Neural cell (in vitro differentiated cells): ENCODE results near the gene KLHL34.

DNA sequence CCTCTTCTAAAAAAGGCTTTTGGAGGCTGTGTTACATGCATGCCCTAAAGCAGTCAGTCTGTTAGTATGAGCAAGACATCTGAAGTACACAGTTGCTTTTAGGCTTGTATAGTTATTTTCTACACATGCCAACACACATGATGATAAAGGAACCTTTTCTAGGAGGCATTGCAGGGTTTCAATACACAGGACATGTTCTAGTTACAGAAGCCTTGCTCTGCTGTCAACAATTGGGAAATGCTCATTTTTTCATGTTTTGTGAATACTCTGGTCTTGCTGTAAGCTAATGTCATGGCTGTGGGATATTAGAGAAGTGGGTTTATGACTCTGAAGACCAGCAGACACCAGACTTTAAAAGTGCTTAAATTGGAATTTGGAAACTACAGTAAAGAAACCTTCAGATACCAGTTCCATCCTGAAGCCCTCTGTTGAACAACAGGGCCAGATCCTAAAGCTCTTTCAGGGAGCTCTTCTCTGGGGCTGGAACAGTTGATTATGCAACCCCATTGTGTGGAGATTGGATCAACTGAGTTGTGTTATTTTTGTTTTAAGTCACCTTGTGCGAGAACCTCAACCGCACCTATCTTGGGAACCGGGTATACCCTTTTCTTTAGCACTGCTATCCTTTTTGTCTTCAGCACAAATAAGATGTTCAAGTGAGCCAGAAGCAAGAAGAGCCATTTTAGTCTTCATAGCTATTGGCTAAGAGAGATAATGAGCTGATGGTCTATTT is 205.9 kb downstream of the REPS2 start:
- RAMPAGE, long total RNA, result no peak

DNA sequence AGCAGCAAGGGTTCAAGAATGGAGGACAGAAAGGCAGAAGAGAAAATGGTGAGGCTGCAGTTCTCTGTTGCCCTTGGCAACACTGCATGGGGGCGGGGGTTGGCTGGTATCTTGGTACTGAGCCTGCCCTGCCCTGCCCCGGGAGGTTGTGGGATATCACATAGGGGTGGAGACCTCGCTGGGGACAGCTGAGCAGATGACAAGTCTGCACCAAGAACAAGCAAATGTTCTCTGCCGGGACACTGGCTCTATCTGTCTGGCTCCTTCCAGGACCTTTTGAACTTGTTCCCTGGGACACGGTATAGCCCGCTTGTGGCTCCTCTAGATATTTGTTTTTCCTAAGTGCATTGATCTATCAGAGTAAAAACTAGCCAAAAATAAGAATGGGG is 39.9 kb downstream of the NHS start:
- RAMPAGE, long total RNA, result no peak

- RAMPAGE, long total RNA, result no peak
These were observed 169.9 kb upstream of the SCML1 start for GRCh38 chrX:17567180-17567957.

GRCh38 chrX:17580472-17580800 is 156.9 kb upstream of the SCML1 start:
- RAMPAGE, long total RNA, result no peak

DNA sequence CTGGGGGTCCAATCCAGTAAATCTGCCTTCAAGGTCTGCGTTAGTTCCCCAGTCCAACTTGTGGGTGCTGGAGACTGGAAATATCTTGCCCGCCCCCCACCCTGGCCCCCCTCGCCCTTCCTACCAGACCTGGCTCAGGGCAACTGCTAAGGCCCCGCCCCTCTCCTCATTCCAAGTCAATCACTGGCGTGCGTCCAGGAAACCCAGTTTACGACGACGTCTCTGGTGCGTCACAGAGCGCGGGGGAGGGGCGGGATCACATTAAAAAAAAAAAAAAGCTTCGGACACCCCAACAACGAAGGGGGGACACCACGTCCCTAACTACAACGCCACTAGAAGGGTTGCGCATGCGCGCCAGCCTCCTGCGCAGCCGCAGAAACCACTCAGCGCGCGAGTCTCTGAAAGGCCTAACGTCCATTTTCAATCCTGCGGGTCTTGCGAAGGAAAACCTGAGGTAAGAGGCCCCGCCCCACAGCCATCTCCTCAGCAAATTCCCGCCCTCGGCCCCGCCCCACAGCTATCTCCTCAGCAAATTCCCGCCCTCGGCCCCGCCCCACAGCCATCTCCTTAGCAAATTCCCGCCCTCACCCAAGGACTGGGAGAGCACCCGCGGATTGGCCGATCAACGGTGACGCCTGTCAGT is 425 bp upstream of the SCML1 start:
- RAMPAGE, long total RNA, result no peak

GRCh38 chrX:18424531-18424921 is 882 bp upstream of the CDKL5 start:
- RAMPAGE, long total RNA, result no peak

- RAMPAGE, long total RNA, result no peak
These were observed 17.8 kb downstream of the PPEF1 start for GRCh38 chrX:18725214-18725743.

GRCh38 chrX:18832961-18833873 is 125.8 kb downstream of the PPEF1 start:
- RAMPAGE, long total RNA, result no peak

DNA sequence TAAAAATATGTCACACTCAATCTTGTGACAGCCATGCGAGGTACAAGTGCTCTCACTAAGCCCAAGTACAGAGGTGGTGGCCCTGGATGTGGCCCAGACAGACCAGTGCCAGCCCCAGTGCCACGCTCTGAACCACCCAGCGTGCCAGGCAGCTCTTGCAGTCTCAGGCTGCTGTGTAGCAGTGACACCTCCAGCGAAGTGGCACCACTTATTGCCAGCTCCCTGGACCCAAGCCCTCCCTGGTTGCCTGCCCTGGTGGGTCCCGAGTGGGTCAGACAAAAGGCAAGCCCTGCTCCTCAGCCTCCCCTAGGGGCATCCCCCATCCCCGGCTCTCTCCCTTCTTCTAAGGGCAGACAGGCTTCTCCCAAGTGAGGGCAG is 100.2 kb downstream of the PHKA2 start:
- RAMPAGE, long total RNA, result no peak

DNA sequence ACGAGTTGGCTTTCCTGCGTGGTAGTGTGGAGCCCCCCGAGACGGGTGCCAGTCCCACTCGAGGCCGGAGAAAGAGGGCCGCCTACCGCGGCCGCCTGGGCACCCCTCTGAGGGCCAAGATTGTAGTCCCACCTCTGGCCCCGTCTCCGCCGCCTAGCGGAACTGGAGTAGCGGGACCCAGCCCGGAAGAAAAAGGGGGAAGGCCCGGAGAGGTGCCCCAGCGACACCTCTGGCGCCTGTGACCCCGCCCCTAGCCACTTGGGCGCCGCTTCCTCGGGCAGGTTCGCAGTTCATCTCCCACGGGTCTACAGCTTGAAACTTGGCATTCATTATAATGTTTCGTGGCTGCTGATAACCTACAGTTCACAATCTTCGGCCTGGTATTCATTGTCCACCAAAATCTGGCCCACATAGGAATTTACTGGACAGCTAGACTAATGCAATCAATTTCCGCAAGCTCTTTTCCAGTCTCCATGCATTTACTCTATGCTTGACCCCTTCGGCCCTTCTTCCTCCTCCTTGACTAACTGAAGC is 978 bp upstream of the PHKA2 start:
- RAMPAGE, long total RNA, result no peak

- RAMPAGE, long total RNA, result no peak
These were observed 618 bp upstream of the ADGRG2 start for GRCh38 chrX:19122810-19123362.

- RAMPAGE, long total RNA, result no peak
These were observed 54.0 kb upstream of the MAP3K15 start for GRCh38 chrX:19568928-19570072.

GRCh38 chrX:19747474-19748369 is 139.7 kb downstream of the SH3KBP1 start:
- RAMPAGE, long total RNA, result no peak

DNA sequence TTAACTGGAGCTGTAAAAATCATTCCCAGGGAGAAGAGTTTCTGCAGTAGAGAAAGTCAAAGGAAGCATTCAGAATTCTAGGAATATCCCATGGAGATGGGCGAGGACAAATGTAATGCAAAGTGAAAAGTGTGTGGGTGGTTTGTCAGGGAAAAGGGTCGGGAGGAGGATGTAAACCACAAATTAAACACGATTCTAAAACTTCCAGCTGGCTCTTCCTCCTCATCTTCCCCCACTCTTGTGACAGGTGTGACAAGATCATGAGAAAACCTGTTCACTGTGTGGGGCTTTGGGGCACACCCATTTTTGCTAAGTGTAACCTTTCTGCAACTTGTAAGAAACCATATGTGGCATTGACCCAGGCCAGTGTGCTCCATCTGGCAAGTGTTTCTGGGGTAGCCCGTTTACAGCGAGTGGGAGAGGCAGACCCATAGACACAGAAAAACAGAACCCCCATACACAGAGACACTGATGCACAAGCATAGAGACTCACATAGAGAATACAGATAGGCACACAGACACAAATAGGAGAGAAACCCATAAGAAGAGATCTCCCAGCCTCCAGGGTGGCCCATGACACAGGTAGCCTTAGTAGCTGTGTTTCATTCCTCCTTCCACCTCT is 114.7 kb downstream of the SH3KBP1 start:
- RAMPAGE, long total RNA, result no peak

DNA sequence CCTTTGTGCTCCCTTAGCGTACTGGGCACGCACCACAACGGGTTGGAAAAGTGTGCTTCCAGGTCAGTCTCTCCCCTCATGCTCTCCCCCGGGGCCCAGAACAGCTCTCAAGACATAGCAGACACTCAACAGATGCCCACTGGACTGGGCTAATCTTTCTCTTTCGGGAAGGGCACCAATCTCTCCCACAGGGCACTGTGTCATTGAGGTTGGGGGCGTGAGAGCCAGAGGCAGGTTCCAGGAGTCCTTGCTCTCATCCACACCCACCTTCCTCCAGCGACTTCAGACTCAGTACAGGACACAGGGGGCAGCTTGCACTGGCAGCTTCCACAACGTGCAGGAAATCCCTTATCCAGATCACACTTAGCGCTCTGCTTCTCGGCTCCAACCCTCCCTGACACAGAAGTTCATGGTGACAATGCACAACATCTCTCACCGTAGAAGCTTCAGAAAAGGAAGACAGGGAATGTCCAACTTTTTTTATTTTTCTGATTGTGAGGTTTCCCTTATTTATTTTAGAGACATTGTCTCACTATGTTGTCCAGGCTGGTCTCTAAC is 84.6 kb downstream of the SH3KBP1 start:
- RAMPAGE, long total RNA, result no peak

DNA sequence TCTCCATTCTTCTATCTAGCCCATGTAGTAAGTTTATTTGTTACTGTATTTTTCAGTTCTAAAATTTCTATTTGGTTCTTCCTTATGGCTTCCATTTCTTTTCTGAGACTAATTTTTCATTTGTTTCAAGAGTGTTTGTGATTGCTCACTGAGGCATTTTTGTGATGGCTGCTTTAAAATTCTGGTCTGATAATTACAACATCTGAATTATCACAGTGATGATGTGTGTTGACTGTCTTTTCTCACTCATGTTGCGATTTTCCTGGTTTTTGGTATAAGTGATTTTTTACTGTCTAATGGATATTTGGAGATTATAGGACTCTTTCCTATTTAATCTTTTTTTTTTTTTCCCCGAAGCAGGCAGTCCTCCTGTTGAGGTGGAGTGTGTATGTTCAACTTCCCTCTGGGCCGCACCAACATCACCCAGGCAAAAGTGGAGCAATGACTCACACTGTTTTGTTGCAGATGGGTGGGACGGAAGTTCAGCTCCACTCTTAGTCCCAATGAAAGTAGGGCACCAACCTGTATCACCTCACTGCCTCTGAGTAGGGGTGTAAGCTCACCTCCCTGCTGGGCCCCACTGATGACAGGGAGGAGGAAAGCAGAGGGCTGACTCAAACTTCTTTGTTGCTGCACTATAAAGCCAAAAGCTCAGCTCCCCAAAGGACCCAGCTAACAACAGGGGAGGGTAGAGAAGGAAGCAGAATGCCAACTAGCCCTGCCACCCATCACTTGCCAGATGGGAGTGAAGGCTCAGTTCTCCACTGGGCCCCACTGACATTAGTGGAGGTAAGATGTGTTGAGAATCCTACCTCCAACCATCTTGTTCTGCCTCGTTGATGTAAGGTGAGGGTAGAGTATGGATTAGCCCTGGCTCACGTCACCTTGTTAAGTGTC is 14.4 kb downstream of the RPS6KA3 start:
- RAMPAGE, long total RNA, result no peak

DNA sequence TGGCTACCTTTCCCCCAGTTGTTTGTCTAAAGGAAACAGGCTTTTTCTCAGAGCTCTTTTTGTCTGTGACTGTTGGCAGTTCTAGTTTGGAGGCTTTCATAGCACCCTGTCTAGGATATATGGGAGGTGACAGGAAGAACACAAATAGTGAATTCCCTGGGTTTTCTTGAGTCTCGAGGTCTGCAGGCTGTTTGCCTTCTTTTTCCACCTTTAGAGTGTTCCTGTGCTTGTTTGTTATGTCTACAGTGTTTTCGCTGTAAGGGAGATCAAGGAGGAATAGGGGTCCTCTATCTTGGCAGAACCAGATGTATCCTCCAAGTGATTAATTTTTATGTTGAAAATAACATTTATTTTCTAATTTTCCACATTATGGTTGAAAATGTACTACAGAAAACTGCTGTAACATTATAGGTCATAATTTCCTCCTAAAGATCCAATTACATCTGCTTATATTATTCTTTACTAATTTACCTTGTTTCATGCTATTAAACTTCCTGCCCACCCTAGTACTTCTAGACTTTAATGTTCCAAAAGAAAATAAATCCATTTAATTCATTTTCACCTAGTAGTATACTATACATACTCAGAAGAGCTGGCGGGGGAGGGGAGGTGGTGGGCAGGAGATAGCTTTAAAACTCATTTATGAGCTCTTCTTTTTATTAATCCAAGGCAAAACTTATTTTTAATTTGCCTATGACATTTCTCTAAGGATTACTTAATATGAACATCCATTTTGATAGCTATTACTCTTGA is 13.2 kb downstream of the RPS6KA3 start:
- RAMPAGE, long total RNA, result no peak

GRCh38 chrX:20838963-20839360 is 535.3 kb upstream of the CNKSR2 start:
- RAMPAGE, long total RNA, result no peak

GRCh38 chrX:21149113-21149312 is 225.2 kb upstream of the CNKSR2 start:
- RAMPAGE, long total RNA, result no peak

DNA sequence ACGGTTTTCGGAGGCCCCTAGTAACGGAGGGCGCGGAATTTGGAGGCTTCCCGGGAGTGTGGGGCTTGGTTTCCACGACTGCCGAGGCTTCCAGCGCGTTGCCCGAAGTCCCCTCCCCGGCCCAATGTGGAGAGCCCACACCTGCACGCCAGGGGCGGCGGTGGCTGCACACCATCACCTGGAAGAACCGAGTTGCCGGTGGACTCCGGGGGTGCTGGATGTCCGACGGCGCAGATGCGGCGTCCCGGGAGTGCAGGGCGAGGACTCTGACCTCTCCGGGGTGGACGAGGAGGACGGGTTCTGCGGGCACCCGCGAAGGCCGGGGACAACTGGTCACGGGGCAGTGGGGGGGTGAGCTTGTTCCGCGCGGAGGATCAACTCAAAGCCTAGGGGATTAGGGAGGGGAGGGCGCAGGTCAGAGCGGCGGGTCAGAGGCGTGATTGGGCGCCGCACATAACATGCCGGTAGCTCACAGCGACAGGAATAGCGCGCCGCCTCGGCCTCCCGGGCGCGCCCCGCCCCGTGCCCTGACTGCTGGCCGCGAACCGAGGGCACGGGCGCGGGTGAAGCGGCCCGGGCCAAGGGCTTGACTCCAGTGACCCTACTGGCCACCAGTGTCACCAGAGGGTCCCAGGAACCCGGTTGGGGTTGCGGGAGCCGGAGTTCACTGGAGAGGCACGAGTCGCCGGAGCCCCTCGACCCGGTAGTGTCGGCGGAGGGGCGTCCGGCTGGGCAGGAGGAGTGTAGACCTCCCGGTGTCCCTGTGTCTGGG is at the start of gene KLHL34:
Gene KLHL34, minus strand, starts transcription at position 331 of the 772 bp plus-strand sequence.
- RAMPAGE, long total RNA, result no peak